Vagina (tissue), 1 donor: ENCODE data around the genes RNFT1, USP32 and INTS2.

DNA sequence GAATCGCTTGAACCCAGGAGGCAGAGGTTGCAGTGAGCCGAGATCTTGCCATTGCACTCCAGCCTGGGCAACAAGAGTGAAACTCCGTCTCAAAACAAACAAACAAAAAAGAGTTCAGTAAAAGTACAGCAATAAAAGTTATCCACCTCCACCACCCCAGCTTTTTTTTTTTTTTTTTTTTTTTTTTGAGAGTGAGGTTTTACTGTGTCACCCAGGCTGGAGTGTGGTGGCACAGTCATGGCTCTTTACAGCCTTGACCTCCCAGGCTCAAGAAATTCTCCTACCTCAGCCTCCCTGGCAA lies 48.9 kb downstream of the TUBD1 start:
- PRO-cap, result no peak
- RAMPAGE, long total RNA, result no peak

DNA sequence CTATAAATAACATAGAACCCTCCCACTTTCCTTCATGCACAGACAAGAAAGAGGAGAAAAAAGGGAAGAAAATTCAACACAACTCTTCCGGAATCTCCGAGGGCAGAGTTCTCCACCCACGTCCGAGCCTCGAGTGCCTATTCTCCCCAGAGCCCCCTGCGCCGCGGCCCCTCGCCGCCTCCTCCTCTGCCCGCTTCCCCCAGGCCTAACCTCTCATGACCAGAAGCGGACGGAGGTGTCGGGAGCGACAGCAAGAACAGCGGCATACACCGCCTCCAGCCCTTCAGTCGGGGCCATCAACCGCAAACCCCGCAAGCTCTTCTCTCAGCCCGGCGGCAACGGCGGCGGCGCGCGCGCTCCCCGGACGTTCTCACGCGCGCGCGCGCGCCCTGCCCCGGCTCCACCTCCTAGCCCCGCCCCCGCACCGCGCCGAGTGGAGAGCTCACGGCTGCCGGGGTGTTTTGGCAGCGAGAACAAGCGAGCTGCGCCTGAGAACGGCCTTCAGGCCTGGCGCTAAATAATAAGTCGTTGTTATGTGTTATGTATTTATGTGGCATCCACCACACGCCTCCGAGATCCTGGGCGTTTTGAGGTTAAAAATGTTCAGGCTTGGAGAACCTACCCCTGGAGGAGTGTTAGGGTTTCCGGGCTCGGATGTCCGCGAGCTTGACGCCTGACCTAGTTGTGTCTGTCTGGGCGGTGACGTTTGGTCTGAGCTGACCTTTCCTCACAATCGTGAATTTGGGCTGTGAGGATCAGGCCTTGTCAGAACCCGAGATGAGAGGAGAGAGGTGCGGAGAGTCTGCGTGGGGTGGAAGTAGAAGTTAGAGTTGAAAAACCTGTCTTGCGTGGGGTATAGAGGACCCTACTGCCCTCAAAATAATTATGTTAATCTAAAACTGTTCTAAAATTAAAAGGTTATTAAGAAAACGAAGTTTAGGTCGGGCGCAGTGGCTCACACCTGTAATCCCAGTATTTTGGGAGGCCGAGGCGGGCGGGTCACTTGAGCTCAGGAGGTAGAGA lies at the start of gene RNFT1:
RNFT1 (minus strand) TSS at position 343 of the 1,023 bp plus-strand sequence.
- PRO-cap, result bidirectional peak, plus-strand start at position 76 of the sequence, minus-strand start outside the sequence; bidirectional peak, plus-strand start at position 732 of the sequence, minus-strand start at position 340 of the sequence; unidirectional peak, plus-strand start at position 768 of the sequence
- RAMPAGE, long total RNA, result start-site peak on the minus strand centred at position 336 of the sequence, 10 bp wide, 33 reads

- PRO-cap, result no peak
- RAMPAGE, long total RNA, result start-site peak on the minus strand at chr17:60342223-60342424, 18 reads
These were observed 49.6 kb downstream of the USP32 start for GRCh38 chr17:60342056-60342996.

- PRO-cap, result bidirectional peak, plus-strand start at chr17:60392554, minus-strand start at chr17:60392130
- RAMPAGE, long total RNA, result start-site peak on the minus strand at chr17:60392016-60392039, 26 reads
These were observed at the start of gene USP32 for GRCh38 chr17:60391852-60392797. Gene USP32 (minus strand): TSS chr17:60392133.

- PRO-cap, result no peak
- RAMPAGE, long total RNA, result start-site peak on the minus strand at chr17:60523016-60523097, 7 reads; start-site peak on the minus strand at chr17:60523158-60523214, 6 reads
These were observed 3.0 kb downstream of the APPBP2 start for GRCh38 chr17:60522772-60523640.

DNA sequence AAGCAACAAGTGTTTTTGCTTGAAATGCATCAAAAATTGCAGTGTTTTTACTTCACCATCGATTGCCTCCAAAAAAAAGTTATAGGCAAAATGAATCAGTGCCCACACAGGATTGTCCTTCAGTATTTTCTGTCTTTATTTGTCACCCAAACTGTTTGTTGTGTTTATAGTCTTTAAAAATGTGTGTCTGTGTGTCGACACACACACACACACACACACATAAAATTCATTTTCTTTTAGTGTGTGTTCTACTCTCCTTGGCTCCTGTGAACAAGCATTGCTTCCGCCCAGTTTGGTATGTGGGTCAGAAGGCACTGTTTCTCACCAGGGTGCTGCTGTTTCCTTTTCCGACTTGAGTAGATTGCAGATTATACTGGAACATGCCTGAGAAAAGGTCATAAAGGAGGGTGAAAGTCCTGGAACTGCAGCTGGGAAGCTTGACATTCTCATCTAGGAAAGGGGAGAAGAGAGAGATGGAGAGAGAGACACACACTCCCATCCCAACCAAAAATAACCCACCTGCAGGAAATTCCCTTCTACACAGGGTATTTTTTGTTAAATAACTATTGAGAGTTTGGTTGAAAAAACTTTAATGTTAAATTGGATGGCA lies 330.3 kb downstream of the BCAS3 start:
- PRO-cap, result unidirectional peak, plus-strand start at position 398 of the sequence
- RAMPAGE, long total RNA, result no peak

- PRO-cap, result no peak
- RAMPAGE, long total RNA, result no peak
These were observed 330.0 kb upstream of the TBX2 start for GRCh38 chr17:61069684-61070007.

DNA sequence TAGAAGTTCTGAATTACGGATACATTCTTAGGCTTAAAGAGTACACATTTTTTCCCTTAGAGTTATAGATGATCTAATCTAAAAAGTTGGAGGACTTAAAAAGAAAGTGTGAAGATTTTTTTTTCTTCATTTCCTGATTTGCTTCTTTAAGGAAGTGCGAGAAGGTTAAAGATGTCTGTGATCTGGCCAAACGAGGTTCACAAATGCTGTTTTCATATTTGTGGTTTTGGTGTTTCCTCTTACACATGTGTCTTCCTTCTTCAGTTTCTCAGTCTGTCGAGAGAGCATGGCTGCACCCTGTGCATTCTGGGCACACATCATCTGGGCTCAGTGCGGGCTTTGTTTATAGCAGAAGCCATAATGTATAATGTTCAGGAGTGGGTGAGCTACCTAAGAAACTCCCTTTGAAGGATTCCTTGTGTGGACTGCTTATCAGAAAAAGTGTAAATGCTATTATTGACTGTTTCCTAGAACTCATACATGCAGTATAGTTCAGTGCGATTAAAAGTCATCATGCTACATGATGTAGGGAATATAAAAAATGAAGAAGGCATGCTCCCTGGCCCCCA lies 260.4 kb upstream of the TBX2 start:
- PRO-cap, result no peak
- RAMPAGE, long total RNA, result start-site peak on the plus strand centred at position 312 of the sequence, 191 bp wide, 18 reads

DNA sequence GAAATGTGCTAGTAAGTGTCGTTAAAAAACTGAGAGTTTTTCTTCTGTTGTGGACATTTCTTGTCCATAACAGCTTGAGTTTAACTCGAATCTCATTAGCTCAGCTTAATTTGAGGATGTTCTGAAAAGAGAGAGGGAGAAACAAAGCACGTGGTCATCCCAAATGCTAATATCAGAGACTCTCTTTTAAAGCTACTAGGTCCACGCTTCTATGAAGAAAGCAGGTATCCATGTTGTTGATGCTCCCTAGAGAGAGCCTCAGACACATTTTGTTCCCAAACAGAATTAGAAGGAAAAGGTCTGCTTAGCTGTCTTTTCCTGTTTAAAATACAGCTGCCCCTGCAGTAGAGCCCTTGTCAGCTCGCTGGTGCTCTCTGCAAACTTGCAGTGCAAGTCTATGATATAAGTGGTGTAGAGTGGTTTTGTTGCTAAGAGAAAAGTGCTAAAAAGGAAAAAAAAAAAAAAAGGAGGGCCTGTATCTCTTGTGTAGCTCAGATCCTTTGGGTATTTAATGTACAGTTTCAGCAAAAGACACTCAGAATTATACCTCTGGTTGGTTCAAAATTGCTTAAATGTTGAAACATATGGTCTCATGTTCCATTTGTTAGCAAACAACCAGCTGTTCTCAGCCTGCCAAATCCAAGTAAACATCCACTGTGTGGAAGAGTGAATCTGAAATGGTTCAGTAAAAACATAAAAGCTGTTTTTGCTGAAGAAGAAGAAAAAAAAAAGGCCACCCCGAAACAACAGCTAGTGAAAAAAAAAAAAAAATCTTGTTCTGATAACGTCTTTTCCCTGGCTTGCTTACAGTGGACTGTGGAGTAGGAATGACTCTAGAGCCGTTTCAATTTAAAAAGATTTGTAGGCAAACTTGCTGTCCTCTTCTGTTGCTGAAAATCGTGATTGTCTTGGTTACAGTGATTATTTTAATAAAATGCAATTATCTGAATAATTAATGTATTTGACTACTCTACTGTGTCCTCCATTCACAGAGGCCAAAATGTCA lies 190.9 kb upstream of the TBX2 start:
- PRO-cap, result no peak
- RAMPAGE, long total RNA, result start-site peak on the plus strand centred at position 482 of the sequence, 65 bp wide, 8 reads

GRCh38 chr17:61322180-61323020 lies 77.2 kb upstream of the TBX2 start:
- PRO-cap, result no peak
- RAMPAGE, long total RNA, result start-site peak on the plus strand at chr17:61322506-61322524, 6 reads

DNA sequence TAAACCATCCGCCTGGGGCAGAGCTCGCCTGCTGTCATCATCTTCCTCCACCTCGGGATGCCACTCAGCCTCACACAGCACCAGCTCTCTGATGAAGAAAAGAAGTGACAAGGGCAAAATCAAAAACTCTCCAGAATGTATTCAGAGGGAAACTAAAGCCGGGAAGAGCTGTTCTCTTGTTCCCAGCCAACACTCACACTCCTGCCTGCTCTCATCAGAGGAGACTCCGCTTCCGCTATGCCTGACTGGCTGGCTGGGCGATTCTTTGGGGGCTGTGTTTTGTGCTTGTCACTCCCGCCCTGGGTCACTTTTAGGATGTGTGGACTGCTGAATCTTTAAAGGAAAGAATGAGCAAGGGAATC lies 54.6 kb upstream of the TBX2 start:
- PRO-cap, result no peak
- RAMPAGE, long total RNA, result no peak

GRCh38 chr17:61409224-61410082 lies 9.8 kb downstream of the TBX2 start:
- PRO-cap, result bidirectional peak, plus-strand start at chr17:61409572, minus-strand start at chr17:61409585; bidirectional peak, plus-strand start at chr17:61409726, minus-strand start at chr17:61409790
- RAMPAGE, long total RNA, result no peak

GRCh38 chr17:61463180-61463644 lies 11.0 kb downstream of the TBX4 start:
- PRO-cap, result no peak
- RAMPAGE, long total RNA, result no peak

GRCh38 chr17:61492784-61493456 lies 40.7 kb downstream of the TBX4 start:
- PRO-cap, result bidirectional peak, plus-strand start at chr17:61493336, minus-strand start at chr17:61493154
- RAMPAGE, long total RNA, result no peak

- PRO-cap, result no peak
- RAMPAGE, long total RNA, result no peak
These were observed 43.0 kb downstream of the TBX4 start for GRCh38 chr17:61494776-61496021.

DNA sequence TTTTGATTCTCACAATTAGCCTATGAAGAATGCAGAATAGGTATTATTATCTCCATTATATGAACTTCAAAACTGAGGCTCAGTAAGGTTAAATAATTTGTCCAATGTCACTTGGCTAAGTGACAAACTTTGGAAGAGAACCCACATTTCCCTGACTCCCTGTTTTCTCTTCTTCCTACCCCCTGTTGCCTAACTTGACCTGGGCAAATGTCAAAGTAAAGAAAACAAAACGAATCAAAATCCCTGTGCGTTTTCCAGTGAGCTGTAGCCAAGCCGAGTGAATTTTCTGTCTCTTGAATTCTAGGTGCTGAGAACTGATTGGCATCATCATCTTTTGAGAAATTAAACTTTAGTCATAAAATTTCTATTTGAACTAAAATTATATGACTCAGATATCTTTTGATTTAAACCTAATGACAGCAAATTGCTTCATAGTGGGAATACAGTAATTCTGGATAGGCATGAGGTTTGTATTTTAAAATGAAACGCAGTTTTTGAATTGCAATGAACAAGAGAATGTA lies 4.5 kb upstream of the NACA2 start:
- PRO-cap, result unidirectional peak, minus-strand start at position 283 of the sequence
- RAMPAGE, long total RNA, result no peak

DNA sequence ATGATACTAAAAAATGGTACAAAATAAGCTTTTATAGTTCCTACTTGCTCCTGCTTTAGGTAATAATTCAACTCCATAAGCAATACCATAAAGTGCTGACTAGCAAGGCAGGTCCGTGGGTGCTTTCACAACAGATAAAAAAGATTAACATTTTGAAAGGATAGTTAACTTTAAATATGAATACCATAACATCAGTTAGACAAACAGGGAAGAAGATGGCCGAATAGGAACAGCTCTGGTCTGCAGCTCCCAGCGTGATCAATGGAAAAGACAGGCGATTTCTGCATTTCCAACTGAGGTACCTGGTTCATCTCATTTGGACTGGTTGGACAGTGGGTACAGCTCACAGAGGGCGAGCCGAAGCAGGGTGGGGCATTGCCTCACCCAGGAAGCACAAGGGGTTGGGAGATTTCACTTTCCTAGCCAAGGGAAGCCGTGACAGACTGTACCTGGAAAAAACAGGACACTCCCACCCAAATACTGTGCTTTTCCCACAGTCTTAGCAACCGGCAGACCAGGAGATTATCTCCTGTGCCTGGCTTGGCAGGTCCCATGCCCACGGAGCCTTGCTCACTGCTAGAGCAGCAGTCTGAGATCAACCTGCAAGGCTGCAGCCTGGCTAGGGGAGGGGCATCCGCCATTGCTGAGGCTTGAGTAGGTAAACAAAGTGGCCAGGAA lies 82.0 kb upstream of the NACA2 start:
- PRO-cap, result no peak
- RAMPAGE, long total RNA, result no peak

DNA sequence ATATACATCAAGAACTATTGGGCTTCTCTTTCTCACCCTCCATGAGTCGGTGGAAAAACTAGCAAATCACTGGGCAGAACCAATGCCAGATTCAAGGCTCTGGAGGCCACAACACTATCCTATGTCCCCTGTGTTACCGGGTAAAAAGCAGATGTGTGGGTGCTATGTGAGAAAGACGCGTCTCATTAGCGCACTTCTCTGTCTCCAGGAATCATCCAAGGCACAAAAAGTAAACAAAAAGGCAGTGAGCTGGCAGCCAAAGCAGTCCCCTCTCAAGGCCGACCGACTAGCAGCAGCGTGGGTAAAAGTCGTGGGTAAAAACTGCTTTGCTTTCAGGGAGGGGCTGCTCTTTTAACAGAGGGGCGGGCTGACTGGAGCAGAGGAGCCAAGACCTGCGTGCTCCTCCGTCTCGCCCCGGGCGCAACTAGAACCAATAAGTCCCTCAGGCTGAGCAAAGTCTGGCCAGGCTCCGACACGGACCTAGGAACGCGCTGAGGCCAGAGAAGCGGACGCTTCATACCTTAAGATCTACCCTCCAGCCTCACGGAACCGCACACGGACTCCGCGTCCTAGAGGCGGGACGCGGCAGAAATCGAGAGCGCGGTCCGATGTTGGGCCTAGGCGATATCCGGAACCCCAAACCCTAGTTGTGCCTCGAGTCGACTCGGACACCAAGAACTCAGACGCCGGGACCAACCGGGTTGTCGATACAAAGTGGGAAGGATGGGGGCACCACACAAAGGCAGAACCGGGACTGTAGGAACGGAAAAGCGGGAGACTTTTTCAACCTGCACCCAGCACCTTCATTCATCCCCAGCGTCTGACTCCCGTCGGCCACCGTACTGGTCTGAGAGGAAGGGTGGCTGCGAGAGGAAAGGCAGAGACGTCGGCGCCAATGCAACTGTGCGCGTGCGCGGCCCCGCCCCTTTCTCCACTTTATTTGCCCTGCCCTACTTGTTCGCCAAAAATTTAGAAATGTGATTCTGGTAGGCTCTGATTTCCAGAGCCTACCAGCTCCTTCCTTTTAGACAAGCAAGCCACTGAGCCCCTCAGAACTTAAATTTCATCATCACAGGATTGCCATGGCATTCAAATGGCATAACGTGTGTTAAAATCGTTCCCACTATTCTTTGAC lies at the start of gene INTS2:
INTS2 (minus strand) TSS at position 849 of the 1,135 bp plus-strand sequence.
- PRO-cap, result unidirectional peak, minus-strand start at position 426 of the sequence; bidirectional peak, plus-strand start at position 964 of the sequence, minus-strand start at position 822 of the sequence
- RAMPAGE, long total RNA, result start-site peak on the minus strand centred at position 834 of the sequence, 32 bp wide, 46 reads

DNA sequence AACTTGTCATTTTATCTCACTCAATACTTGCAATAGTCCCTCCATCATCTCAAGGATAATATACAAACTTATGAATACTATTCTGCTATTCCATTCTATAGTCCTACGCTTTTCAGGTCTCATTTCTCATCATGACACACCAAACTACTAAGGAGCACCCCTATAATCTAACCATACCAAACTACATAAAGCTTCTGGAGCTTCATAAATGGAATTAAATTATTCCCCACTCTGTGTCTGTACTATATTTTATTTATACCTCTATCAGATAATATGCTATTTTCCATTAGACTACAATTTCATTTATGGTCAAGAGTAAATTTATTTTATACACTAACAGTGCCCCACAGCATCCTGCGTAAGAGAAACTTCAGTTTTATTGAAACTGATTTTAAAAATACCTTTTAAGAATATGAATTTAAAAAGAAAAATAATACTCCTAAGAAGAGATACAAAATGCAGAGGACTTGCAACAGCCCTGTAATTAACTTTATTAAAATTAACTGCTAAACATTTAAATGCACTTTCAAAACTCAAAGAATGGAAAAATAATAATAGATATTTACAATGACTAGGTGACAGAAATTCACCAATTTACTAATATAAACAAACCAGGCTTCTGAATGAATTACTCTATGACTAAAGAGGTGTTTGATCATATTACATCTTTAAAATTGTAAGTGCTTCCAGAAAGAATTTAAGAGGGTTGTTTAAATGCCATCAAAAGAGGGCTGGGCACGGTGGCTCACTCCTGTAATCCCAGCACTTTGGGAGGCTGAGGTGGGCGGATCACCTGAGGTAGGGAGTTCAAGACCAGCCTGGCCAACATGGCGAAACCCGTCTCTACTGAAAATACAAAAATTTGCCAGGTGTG lies 63.4 kb downstream of the MED13 start:
- PRO-cap, result no peak
- RAMPAGE, long total RNA, result no peak

DNA sequence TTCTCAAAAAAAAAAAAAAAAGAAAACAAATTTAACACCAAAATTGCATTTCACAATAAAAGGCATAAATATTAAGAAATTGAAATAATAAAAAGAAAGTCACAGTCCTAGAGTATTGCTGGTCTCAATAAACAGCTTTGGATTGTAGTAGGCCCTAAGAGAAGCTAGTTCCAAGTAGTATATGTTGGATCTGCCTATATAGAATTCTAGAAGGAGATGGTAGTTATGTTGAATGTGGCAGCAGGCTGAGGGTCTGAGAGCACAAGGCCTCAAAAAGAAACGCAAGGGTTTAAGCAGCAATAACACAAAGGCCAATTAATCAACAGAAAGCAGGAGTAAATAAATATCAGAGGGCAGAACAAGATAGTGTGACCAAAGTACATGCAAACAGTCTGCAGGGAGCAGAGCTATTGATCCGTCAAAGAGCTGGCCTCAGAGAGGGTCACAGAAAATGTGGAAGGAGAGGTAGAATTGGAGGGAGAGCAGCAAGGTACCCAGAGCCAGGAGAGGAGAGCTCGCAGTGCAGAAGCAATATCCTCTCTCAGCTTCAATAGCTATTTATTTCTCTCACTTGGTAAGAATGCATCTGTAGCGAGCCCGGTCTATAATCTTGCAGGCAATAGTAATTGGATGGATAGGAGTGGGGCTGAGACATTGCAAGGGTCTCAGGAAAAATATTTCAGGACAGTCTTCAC lies 25.1 kb upstream of the MED13 start:
- PRO-cap, result no peak
- RAMPAGE, long total RNA, result no peak